Myometrial cell (primary cell): ENCODE results near the genes CCND2 and PLEKHG6.

DNA sequence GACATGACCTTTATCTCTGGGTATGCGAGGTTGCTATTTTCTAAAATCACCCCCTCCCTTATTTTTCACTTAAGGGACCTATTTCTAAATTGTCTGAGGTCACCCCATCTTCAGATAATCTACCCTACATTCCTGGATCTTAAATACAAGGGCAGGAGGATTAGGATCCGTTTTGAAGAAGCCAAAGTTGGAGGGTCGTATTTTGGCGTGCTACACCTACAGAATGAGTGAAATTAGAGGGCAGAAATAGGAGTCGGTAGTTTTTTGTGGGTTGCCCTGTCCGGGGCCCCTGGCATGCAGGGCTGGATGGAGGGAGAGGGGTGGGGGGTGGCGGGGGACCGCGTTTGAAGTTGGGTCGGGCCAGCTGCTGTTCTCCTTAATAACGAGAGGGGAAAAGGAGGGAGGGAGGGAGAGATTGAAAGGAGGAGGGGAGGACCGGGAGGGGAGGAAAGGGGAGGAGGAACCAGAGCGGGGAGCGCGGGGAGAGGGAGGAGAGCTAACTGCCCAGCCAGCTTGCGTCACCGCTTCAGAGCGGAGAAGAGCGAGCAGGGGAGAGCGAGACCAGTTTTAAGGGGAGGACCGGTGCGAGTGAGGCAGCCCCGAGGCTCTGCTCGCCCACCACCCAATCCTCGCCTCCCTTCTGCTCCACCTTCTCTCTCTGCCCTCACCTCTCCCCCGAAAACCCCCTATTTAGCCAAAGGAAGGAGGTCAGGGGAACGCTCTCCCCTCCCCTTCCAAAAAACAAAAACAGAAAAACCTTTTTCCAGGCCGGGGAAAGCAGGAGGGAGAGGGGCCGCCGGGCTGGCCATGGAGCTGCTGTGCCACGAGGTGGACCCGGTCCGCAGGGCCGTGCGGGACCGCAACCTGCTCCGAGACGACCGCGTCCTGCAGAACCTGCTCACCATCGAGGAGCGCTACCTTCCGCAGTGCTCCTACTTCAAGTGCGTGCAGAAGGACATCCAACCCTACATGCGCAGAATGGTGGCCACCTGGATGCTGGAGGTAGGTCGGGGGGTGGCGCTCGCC, at the start of gene CCND2:
Gene CCND2, plus strand, starts transcription at position 529 of the 1,026 bp plus-strand sequence.
- RAMPAGE, long total RNA, result no peak

DNA sequence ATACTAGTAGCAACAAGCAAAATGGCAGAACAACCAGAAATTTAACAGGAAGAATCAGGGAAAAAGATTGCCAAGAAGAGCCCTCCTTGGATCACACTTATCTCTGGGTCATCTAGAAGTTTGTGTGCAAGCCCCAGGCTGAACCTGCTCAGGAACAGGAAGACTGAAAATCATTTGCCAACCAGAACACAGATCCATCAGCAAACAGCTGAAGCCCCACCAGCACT, 15.7 kb downstream of the GALNT8 start:
- RAMPAGE, long total RNA, result no peak

GRCh38 chr12:4819601-4820028, 10.5 kb downstream of the KCNA6 start:
- RAMPAGE, long total RNA, result no peak

DNA sequence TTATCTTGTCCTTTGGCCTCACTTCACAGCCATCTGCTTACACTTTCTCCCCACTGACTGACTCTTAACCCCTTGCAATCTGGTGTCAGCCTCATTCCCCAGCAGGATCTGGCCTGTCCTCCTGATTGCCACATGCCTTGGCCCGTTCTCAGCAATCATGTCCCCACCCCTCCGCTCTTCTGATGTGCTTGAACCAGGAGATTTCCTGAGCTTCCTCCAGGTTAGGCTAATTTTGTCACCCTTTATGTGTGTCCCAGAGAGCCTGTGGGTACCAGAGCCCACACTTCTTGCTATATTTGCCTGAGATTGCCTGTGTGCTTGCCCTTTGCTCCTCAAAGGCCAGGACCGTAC, 64.6 kb downstream of the KCNA1 start:
- RAMPAGE, long total RNA, result no peak

GRCh38 chr12:5309499-5310230, 122.2 kb upstream of the NTF3 start:
- RAMPAGE, long total RNA, result no peak

GRCh38 chr12:5431047-5431565, 802 bp upstream of the NTF3 start:
- RAMPAGE, long total RNA, result no peak

GRCh38 chr12:5548559-5548944, 116.6 kb downstream of the NTF3 start:
- RAMPAGE, long total RNA, result no peak

- RAMPAGE, long total RNA, result no peak
Measured at GRCh38 chr12:5991806-5992240, 46.8 kb upstream of the ANO2 start.

DNA sequence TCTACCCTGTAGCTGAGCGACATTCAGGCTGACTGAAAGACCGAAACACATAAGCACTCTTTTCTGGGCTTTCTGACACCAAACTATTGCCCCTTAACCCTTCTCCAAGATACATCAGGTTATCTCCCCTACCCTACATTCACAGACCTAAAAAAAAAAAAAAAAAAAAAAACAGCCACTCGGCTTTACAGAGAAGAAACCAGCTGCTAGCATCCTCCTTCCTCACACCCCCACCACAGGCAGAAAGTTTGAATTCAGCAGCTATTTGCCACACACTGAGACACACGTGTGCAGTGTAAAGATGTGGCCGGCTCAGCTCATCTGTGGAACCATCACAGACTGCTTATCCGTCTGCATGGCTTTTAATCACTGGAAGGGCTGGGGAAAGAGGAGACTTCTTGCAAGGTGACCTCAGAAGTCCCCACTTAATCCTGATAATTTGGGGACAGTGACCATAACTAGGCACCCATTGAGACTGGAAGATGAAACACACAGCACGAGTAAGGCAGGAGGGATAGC, 50.1 kb downstream of the VWF start:
- RAMPAGE, long total RNA, result no peak

DNA sequence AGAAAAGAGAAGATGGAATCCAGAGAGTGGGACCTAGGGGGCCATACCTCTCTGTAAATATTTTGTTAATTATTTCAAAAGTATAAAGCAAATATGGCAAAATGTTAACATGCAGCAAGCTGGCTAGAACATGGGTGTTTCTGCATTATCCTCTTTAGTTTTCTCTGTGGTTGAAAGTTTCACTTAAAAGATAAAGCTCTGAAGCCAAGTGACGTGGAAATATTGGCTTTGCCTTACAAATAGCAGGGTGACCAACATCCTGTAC, 10.5 kb upstream of the VWF start:
- RAMPAGE, long total RNA, result no peak

DNA sequence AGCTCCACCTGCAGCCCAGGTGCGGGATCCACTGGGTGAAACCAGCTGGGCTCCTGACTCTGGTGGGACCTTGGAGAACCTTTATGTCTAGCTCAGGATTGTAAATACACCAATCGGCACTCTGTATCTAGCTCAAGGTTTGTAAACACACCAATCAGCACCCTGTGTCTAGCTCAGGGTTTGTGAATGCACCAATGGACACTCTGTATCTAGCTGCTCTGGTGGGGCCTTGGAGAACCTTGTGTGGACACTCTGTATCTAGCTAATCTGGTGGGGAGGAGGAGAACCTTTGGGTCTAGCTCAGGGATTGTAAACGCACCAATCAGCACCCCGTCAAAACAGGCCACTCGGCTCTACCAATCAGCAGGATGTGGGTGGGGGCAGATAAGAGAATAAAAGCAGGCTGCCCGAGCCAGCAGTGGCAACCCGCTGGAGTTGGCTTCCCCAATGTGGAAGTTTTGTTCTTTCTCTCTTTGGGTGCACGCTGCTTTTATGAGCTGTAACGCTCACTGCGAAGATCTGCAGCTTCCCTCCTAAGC, 35.5 kb upstream of the VWF start:
- RAMPAGE, long total RNA, result no peak

DNA sequence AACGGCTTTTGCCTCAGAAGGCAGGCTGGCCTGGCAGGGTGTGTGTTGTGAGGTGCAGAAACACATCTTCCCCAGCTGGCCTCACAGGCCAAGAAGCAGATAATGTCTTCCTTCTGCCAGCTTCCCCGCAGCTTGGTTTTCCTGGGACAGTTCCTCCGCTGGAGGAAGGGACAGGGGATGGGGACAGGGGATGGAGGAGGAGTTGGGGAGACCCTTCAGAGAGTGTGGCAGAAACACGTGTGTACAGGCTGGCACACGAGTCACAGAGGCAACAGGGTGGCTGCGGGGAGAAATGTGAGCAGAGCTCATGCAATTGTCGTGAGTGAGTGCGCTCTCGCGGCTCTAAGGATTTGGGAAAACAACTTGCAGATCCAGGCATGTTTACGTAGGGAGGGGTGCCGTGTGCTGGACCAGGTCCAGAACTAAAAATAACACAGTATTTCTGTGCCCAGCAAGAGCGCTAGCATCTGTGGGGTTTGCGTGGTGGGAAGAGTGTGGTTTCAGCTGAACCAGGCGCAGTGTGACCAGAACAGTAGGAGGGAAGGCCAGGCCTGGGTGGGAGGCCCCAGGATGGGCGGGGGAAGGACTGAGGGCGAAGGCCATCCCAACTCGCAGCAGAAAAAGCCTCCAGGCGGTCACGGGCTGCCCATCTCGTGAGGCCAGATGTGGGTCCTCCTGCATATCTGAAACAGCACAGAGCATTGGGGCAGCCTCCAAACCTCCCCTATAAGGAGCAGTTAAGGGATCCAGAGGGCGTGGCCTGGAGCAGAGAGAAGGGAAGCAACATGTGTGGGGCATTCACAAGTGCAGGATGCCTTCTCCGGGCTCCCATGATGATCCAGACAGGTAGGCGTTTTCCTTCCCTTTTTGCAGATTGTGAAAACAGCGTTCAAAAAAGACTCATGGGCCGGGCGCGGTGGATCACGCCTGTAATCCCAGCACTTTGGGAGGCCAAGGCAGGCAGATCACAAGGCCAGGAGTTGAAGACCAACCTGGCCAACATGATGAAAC, 18.0 kb upstream of the CD9 start:
- RAMPAGE, long total RNA, result no peak

DNA sequence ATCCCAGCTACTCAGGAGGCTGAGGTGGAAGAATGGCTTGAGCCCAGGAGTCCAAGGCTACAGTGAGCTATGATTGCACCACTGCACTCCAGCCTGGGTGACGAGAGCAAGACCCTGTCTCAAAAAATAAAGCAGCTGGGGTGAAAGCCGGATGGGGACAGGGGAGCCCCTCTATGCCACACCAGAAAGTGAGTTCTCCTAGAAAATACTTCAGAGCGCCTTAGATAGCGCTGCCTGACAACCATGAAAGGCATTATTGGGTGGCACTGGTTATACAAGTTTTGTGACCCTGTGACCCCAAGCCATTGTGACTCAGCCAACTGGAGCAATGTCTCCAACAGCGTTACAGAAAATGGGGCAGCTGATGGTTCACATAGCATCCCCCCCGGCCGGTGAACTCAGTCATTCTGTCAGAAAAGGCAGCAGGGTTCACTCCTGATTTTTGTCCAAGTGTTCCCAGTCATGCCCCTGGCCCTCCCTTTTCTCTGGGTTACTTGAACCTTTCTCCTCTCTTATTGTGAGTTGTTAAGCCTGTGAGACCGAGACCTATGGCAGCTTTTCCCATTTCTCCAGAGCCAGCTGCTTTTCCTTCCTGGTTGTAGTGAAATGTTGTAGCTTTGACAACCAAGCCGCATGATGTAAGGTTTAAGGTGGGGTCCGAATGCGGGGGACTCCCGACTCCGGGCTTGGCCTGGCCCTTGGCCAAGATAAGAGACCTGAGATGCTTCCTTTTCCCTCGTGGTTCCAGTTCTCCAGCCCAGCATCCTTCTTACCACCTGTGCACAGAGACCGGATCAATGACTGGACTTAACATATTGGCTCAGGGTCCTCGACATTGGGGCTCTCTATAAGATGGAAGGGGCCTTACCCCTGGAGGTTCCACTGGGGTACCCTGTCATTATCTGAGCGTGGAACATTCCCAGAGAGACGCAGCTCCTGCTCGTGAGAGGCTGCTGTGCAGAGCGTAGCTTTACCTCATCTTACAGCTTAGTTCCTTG, 22.0 kb downstream of the CD9 start:
- RAMPAGE, long total RNA, result no peak

DNA sequence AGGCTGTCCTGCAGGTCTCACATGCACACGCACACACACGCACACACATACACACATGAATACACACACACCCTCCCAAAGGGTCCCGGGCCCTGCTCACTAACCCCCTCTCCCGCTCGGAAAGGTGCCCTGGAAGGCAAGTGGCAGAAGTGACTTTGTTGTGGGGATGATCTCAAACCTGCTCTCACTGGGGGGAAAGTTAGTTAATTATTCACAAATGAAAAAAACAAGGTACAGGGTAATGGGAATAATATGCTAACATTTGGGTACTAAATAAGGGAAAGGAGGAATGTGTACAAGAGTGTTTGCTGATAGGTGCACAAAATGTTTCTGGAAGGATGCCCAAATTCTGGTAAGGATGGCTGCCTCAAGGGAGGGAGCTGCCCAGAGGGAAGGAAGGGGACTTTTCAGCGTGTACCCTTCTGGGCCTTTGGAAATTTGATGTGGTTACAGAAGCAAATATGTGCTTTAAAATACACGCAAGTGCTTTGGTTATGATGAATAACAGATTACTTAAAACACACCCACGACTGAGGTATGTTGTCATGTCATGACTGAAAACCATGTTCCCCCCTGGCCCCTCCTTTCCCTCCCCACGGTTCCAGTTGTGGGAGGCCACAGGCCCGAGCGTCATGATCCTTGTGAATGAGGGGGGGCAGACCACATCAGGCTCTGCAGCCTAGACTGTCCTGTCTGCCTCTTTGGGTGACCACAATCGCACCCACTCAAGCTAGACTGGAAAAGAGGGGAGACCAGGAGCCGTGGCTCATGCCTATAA, 43.3 kb upstream of the PLEKHG6 start:
- RAMPAGE, long total RNA, result no peak

- RAMPAGE, long total RNA, result no peak
Measured at GRCh38 chr12:6310419-6311546, at the start of gene PLEKHG6. Gene PLEKHG6 (plus strand): TSS chr12:6310682.

- RAMPAGE, long total RNA, result no peak
Measured at GRCh38 chr12:6322892-6324018, 12.8 kb downstream of the PLEKHG6 start.

GRCh38 chr12:6355479-6355939, 13.6 kb upstream of the TNFRSF1A start:
- RAMPAGE, long total RNA, result no peak

DNA sequence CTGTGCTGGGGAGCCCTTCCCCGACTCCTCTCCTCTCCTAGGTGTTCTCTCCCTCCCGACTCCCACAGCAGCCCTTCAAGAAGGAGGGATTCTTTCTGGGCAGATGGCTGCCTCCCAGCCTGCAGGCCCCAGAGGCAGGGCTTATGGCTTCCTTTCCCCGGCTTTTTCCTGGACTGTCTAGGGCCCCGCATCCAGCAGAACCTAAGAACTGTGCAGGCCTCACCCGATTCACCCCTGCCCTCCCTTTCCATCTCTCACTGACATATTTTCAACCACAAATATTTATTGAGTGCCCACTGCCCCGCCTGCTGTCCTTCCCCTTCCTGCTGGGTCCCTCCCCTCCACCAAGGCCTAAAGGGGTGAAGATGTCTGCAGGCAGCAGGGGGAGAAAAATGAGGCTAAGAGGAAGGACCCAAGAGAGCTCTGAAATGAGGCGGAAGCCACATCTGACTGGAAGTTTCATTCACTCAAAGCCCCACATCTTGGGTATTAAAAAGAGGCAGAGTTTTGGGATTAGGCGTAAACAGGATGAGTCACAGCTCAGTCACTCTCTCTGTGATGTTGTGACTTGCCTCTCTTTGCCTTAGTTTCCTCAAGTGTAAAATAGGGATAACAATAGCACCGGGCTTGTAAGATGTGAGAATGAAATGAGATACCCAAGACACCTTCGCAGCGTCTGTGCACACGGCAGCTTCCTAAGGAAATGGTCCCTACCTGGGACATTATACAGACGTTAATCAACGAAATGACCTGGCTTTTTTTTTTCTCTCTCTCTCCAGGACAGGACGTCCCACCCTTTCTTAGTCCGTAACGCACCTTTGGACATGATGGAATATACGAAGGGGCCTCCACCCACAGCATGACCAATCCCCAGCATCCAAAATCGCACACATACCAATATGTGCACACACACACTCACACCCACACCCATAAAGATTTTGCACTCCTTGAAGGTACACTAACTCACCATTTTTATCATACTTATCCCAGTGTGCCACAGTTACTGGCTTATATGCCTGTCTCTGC, 2.7 kb downstream of the SCNN1A start:
- RAMPAGE, long total RNA, result no peak

- RAMPAGE, long total RNA, result no peak
Measured at GRCh38 chr12:6373402-6374284, 1.7 kb downstream of the SCNN1A start.

- RAMPAGE, long total RNA, result no peak
Measured at GRCh38 chr12:6376006-6376946, 913 bp upstream of the SCNN1A start.